Melanocyte of skin (primary cell): ENCODE measurements around the genes AXDND1 and QSOX1.

GRCh38 chr1:177633786-177634080 lies 336.1 kb downstream of the SEC16B start:
- CAGE, long polyA plus RNA, 2 experiments = no peak in any of the 2 experiments

DNA sequence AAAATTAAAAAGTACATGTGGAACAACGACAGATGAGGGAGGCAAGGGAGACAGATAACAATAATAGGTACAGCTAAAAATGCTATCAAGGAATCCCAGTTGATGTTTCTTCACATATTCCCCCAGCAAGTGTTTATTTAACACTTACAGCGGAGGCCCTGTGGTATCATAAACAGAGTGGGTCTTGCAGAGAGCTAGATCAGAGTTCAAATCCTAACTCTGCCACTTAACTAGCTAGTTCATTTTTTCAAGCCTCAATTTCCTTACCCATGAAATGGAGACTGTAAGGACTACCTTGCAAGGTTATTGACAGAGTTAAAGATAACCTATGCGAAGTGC lies 1.6 kb downstream of the SEC16B start:
- CAGE, long polyA plus RNA, 2 experiments = no peak in any of the 2 experiments

GRCh38 chr1:178039597-178040476 lies 54.1 kb upstream of the RASAL2 start:
- CAGE, long polyA plus RNA, 2 experiments = no peak in any of the 2 experiments

DNA sequence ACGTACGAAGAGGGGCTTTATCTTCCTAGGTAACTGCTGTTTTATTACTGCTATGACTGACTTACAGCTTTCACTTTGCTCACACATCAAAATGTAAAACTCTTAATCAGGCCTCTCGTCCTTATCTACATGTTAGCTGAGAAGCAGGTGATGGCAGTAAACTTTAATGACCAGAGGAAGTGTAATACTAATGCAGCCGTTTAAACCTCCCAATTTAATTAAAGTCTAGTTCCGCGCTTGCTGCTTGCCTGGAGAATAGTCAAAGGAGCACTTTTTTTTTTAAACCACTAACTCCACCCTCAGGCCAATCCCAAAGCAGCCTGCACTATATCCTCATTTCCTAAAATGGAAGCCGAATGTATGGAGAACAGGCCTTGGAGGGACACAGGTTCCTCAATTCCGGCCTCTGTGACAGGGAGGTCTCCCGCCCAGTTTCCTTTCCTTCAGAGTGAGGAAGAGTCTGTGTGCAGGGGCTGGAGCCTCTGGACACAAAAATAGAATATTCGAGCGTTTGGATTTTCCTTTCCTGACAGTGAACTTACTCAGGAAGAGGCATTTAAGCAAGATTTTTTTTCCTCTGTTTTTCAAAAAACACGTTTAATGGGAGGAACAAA lies 36.6 kb upstream of the RASAL2 start:
- CAGE, long polyA plus RNA, 2 experiments = no peak in any of the 2 experiments

DNA sequence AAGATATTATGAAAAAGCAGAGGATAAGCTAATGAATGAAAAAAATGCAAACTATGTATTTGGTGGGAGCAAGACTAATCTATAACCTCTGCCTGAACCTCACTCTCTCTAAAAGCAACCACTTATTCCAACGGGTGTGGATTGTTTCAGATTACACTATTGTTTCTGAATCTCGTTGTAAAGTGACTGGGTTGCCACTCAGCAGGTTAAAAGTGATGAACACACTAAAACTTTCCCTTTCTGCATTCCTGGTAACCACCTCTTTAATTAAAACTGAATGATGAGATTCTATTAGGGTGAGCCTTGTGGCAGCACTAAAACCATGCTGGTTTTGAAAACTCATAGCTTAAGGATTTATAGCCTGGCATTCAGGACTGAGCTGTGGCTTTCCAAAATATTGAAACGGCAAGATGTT lies 1.2 kb downstream of the RASAL2 start:
- CAGE, long polyA plus RNA, 2 experiments = no peak in any of the 2 experiments

- CAGE, long polyA plus RNA, 2 experiments = no peak in any of the 2 experiments
Observed at GRCh38 chr1:178178811-178179795, 85.2 kb downstream of the RASAL2 start.

DNA sequence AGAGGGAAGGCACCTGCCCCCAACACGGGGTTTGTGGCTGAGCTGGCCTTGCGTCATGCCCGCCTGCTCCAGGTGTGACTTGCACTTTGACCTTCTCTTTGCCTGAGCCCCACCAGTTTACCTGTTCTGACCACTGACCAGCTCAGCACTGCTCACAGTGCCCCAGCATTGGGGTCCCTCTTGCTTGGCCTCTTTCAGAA lies 24.7 kb downstream of the TEX35 start:
- CAGE, long polyA plus RNA, 2 experiments = no peak in any of the 2 experiments

DNA sequence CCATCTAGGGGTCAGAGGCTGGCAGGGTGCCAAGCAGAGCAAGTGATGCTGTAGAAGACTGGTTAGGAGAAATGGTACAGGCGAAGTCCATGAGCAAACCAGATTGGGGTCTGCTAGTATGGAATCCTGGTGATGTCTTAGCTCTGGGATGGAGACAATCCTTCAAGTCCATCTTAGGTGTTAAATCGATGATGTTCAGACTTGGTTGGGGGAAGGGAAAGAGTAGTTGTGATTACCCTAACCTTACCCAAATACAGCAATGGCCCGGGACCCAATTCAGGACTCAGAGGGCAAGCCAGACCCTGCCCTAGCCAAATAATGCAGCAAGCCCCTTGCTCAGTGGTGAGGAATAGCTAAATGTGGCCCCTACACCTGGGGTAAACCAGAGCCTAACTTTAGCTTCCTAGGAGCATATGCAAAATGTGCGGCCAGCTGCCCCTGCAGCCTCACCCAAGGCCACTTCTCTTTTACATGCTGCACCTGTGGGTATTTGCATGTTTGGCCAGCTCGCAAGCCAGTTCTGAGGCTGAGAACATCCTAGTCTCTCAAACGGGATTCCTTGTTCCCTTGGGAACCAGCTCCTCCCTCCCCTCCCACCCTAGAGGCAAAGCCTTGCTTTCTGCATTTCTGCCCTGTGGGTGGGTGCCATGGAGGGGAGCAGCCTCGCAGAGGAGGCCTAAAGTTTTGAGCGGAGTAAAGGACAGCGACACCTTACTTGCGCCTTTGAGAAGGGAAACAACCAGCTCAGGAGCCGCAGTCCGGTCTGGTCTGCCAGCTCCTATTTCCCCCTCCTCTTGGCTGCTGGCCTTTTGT lies 68.3 kb downstream of the TEX35 start:
- CAGE, long polyA plus RNA, 2 experiments = no peak in any of the 2 experiments

GRCh38 chr1:178593326-178593674 lies 80.4 kb downstream of the TEX35 start:
- CAGE, long polyA plus RNA, 2 experiments = no peak in any of the 2 experiments

GRCh38 chr1:178630446-178630939 lies 94.6 kb upstream of the RALGPS2 start:
- CAGE, long polyA plus RNA, 2 experiments = no peak in any of the 2 experiments

DNA sequence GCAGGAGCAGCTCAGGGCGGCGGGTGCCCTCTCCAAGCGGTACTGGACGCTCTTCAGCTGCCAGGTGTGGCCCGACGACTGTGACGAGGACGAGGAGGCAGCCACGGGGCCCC lies 258 bp downstream of the TOR3A start:
- CAGE, long polyA plus RNA, 2 experiments = no peak in any of the 2 experiments

- CAGE, long polyA plus RNA, 2 experiments = no peak in any of the 2 experiments
Observed at GRCh38 chr1:179082385-179083390, 818 bp downstream of the TOR3A start.

GRCh38 chr1:179365546-179366837 lies at the start of gene AXDND1:
AXDND1 (plus strand) TSS chr1:179365971.
- CAGE, long polyA plus RNA, 2 experiments = no peak in any of the 2 experiments

DNA sequence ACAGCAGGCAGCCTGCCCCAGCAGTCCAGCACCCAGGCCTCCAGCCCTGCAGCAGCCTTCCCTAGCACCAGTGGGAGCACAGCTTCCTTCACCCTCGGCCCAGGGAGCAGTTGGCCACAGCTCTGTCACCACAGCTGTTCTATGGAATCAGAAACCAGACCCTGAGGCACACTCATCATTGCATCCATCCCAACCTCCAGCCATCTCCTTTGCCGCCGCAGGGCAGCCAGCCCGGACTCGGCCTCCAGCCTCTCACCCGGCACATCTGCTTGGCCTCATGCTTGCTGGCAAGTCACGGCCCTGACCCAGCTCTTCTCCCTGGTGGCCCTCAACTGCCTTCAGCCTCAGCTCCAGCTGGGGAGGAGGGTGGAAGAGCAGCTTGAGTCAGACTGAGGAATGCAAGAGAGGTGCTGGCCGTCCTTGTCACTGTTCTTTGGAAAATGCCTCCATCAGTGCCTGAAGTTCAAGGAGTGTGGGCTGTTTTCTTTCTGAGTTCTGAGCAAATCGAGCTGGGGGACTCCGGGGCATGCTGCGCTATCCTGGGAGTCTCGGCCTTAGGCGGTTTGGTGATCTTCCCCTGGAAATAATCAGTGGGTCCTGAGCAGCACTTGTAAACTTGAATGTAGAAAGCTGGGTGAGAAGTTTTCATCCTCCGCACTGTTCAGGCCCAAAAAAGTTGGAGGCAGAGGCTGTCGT lies 59.7 kb downstream of the TOR1AIP2 start:
- CAGE, long polyA plus RNA, 2 experiments = no peak in any of the 2 experiments

- CAGE, long polyA plus RNA, 2 experiments = no peak in any of the 2 experiments
Observed at GRCh38 chr1:179845632-179846622, 31.7 kb downstream of the TOR1AIP2 start.

- CAGE, long polyA plus RNA, 2 experiments = no peak in any of the 2 experiments
Observed at GRCh38 chr1:179991817-179992445, 37.3 kb downstream of the CEP350 start.

GRCh38 chr1:180005968-180006758 lies 51.6 kb downstream of the CEP350 start:
- CAGE, long polyA plus RNA, 2 experiments = no peak in any of the 2 experiments

DNA sequence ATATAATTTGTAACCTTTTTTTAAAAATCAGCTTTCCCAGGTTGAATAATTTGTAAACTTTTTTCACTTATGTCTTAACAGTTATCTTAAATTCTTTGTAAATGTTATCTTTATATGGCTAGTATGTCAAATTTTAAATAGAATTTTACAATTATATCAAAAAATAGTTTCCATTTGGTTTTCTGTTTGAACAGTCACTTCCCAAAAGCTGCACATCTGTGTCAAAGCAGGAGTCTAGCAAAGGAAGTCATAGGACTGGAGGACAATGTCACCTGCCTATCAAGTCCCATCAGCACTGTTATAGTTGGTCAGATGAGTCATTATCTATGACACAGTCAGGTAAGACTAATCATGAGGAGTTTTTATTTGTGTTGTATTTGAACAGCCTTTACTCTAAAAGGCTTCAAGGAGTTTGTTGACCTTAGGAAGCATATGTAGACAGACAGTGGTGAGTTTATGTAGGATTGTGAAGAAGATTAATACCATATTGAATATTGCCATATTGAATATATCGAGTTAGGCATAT lies 74.3 kb upstream of the QSOX1 start:
- CAGE, long polyA plus RNA, 2 experiments = no peak in any of the 2 experiments

DNA sequence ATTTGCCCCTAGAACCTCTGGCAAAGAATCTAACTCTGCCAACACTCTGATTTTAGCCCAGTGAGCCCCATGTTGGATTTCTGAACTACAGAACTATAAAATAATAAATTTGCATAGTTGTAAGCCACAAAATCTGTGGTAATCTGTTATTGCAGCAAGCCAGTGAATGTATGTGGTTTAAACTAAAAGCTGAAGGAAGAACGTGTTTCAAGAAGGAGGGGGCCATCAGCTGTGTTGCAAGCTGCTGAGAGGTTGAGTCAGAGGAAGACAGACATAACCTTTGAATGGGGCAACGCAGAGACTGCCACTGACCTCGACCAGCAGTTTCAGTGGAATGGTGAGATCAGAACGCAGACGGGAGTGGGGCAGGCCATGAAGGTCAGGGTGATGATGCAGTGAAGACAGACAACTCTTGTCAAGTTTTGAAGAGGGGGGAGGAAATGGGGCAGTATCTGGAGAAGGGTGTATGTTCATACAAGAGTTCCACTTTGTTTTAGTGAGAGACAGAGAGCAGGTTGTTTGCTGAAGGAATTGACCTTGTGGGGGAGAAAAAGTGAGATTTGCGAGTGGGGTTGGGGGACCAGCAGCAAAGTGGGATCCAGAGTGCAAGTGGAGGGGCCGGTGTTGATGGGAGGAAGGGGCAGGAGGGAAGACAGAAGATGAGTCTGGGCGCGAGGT lies 23.1 kb upstream of the QSOX1 start:
- CAGE, long polyA plus RNA, 2 experiments = no peak in any of the 2 experiments

GRCh38 chr1:180154017-180155237 lies at the start of gene QSOX1:
QSOX1 (plus strand) TSS chr1:180154869.
- CAGE, long polyA plus RNA, 2 experiments = no peak in any of the 2 experiments